ENCODE data around the gene PHKG1.

- RRBS: no CpG with 5 or more reads among the region's 18 CpGs
These were observed 33.6 kb downstream of the DDC start for GRCh38 chr7:50531229-50532283.

DNA sequence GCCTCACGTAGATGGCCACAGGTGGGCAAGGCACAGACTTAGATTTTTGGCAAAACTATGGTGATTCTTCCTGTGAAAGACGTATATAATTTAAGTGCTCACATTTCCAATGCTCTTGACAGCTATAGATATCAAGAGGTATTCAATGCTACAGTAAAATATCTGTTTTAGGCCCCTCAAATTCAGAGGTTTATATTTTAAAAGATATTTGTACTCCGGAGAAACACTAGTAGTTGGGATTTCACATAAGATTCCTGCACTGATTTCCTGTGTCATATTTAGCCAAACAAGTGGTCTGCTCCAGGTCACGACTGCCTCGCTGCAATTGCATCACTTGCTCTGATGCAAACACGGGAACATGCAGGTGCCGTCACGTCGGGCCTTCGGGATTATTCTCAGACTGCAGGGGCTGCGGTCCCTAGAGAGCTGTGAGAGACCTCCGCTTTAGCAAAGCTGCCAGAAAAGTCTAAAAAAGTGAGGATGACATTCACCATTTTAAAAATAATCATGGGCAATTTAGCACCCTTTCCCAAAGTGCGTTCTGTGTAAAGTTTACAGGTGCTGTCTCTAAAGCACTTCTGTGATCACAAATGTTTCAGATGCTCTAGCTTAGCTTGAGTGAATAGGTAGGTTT is 93.4 kb upstream of the DDC start:
- RRBS: no CpG with 5 or more reads among the region's 13 CpGs

DNA sequence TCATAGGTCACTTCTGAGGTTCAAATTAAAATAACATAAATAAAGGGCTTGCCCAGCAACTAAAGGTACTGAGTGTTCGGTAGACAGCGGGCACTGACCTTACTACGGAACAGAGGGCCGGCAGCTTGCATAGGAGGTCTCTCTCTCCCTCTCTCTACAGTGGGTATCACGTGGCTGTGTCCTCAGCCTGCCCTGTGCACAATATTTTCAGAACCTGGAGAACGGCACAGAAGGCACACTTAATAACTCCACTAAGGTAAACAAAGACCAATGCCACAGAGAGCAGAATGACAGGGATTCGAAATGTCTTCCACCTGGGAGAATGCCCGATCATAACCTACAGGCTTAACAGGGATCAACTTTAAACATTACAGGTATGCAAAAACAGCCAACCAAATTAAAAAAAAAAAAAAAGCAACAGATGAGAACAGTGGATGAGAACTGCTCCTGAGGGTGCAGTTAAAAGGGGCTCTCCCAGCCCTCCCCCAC is 71.9 kb downstream of the GRB10 start:
- RRBS: no CpG with 5 or more reads among the region's 8 CpGs

GRCh38 chr7:50725692-50726374 is 56.9 kb downstream of the GRB10 start:
- RRBS: no CpG with 5 or more reads among the region's 7 CpGs

DNA sequence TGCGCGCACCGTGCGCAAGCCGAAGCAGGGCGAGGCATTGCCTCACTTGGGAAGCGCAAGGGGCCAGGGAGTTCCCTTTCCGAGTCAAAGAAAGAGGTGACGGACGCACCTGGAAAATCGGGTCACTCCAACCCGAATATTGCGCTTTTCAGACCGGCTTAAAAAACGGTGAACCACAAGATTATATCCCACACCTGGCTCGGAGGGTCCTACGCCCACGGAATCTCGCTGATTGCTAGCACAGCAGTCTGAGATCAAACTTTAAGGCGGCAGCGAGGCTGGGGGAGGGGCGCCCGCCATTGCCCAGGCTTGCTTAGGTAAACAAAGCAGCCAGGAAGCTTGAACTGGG is 116.3 kb upstream of the GRB10 start:
- RRBS: no CpG with 5 or more reads among the region's 23 CpGs

- RRBS: no CpG with 5 or more reads among the region's 12 CpGs
These were observed 194.6 kb downstream of the COBL start for GRCh38 chr7:51121806-51122626.

GRCh38 chr7:51315801-51316312 is 752 bp downstream of the COBL start:
- RRBS: 60% methylated on average over 1 of the region's 38 CpGs

GRCh38 chr7:51318974-51319737 is 2.5 kb upstream of the COBL start:
- RRBS: no CpG with 5 or more reads among the region's 7 CpGs

DNA sequence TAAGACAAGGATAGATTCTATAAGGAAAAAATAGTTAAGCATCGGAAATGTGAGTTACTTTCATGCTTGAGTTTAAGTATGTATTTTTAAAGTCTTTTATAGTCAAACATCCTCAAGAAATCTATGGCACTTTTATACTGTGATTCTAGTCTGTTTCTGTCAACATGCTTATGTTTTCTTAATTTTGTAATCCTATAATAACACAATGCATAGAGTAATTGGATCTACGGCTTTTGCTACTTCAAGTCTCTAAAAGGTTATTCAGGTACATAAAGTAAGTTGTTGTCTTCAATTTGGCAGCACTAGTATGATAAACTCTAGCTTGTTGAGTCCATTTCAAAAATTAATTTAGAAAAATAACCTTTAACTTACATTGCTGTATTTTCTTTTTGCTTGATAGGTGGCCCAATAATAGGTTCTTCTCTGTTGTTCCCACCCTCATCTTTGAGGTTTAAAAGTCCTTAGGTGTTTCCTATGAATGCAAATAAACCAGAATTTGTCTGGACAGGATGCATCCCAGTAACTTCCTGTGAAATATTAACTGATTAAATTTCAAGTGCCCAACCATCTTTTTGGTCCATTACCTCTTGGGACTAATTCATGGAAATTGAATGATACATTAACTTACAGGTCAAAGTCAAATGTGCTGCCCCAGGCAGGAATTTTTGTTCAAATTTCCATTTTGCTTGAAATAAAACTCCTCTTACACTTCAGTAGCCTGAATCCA is 383.2 kb downstream of the POM121L12 start:
- RRBS: no CpG with 5 or more reads among the region's 2 CpGs

- RRBS: no CpG with 5 or more reads among the region's 6 CpGs
These were observed 78.2 kb upstream of the SEC61G start for GRCh38 chr7:54837230-54837587.

DNA sequence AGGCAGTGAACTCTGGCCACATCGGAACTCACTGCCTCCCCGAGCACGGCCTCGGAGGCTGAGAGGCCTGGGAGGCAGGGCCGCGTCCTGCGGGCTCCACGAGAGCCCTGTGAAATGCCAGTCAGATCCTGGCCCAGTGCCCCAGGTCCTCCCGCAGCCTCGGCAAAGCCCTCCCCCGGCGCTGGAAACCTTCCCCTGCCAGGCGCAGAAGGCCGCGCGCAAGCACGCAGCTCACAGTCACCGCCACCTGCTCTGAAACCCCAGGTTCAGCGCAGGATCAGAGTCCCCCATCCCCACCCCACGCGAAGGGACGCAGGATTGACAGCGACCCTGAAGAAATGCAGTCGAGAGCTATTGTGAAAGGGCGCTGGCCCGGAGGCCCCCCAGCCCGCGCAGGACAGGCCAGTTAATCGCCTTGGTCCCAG is 13.6 kb upstream of the EGFR start:
- RRBS: no CpG with 5 or more reads among the region's 29 CpGs

DNA sequence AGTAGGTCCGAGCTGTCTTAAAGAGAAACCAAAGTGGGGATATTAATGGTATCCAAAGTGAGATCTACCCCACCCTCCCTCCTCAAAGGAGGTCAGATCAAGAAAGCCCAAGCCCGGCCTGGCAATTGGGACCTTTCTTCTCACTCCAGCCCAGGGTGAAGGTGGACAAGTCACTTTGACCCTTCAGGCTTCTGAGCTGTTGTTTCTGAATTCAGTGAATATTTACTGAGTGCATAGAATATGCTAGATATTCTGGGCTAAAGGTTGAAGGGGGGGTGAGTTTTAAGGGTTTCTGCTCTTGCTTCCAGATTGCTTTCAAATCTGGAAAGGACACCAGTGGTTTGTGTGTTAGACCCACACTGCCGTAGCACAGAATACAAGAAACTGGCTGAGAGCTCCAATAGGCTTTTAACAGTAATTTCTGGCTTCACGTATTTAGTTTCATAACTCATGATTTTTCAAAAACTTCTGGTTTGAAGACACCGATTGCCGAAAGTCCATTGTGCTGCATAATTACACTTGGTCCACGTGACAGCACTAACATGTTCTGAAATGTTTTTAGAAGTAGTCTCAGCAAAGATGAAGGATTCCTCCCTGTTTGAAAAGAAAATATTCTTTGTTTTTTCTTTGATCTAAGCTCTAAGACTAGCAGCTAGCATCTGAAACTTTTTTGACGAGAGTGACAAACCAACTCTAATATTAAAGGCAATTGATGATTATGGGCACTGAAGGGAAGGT is 3.7 kb downstream of the EGFR start:
- RRBS: no CpG with 5 or more reads among the region's 8 CpGs

DNA sequence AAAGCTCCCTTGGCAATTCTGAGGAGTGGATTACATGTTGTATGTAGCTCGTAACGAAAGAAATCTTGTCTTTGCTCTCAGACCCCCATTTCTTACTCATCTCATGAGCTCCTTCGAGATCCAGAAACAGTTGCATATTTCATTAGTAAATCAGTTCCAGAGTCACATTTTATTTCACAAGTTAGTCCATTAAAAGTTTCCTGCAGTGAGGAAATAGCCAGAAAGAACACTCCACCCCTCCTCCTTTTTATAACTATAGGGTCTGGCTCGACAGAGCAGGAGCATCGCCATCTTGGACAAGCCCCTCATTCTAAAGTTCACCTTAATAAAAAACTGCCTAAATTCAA is 7.3 kb downstream of the EGFR start:
- RRBS: no CpG with 5 or more reads among the region's 5 CpGs

- RRBS: no CpG with 5 or more reads among the region's 9 CpGs
These were observed 80.4 kb downstream of the EGFR start for GRCh38 chr7:55099051-55099829.

- RRBS: no CpG with 5 or more reads among the region's 6 CpGs
These were observed 171.6 kb downstream of the EGFR start for GRCh38 chr7:55190347-55190873.

GRCh38 chr7:55207767-55208564 is 157.2 kb upstream of the LANCL2 start:
- RRBS: no CpG with 5 or more reads among the region's 7 CpGs

- RRBS: no CpG with 5 or more reads among the region's 9 CpGs
These were observed 6.7 kb downstream of the NIPSNAP2 start for GRCh38 chr7:55971034-55971540.

DNA sequence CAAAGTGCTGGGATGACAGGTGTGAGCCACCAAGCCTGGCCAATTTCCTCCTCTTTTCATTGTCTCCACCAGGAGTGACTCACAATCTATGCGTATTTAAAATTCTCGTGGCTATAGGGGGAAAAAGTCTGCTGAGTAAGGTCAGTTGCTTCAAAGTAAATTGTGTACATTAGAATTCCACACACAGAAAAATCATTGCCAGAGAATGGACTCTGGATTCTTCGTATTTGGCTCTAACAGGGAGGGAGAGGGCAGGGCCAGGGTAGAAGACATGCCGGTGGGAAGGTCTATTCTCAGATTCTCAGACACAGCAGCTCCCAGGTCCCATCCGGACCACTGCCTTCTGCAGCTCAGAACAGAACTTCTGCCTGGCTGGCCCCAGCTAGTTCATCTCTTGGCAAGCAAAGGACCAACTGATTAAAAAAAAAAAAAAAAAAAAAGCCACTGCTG is 22.1 kb downstream of the PSPH start:
- RRBS: no CpG with 5 or more reads among the region's 5 CpGs

GRCh38 chr7:56072988-56073325 is 8.9 kb downstream of the SUMF2 start:
- RRBS: no CpG with 5 or more reads among the region's 2 CpGs

GRCh38 chr7:56092481-56093580 is at the start of gene PHKG1:
Gene PHKG1, minus strand, starts transcription at chr7:56092952.
- RRBS: 24% methylated on average over 9 of the region's 24 CpGs